Metastatic Liver Carcinoma in the Lung (tissue), 2 donors: ENCODE measurements around the gene LRP2.

DNA sequence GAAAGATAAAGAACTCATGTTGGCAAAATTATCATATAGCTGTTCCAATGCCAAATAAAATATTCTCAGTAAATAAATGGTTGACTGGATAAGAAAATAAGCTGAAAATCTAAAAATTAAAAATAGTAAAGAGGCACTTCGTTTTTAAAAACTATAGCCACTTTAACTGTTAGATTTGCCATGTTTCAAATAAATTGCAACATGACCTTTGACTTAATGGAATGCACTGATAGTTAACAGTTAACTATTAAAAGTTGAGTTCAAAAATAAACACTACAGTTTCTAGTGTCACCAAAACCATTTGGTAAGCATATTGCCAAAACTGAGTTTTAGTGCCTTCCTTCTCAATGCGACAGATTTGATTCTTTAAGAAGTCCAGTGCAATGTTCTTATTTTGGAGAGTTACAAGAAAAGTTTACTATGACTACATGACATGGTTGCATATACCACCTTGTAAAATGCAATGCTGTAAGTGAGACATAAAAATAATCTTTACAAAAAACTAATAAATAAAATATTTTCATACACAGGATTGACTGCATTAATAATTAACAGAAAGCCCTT lies 54.0 kb downstream of the GRB14 start:
- PRO-cap, 2 experiments = no peak in any of the 2 experiments

DNA sequence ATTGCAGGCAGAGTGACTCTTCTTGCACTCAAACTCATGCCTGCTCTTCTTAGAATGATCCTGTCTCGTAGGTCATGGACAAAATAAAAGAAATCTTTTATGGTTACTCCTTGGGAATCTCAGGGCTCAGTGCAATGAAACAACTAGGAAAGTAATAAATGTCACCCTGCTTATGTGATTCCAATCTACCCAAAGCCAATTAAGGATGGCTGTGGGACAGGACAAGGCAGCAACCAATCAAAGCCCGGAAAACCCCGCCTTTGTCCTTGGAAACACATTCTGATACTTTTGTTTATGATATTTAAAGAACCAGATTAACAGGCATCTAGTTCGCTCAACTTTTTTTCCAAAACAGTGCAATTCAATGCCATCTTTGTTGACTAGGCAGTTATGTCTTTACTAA lies 52.9 kb downstream of the GRB14 start:
- PRO-cap, 2 experiments = peak in 1 of 2 experiments; most common minus-strand start position 131 of the sequence (in 1)

DNA sequence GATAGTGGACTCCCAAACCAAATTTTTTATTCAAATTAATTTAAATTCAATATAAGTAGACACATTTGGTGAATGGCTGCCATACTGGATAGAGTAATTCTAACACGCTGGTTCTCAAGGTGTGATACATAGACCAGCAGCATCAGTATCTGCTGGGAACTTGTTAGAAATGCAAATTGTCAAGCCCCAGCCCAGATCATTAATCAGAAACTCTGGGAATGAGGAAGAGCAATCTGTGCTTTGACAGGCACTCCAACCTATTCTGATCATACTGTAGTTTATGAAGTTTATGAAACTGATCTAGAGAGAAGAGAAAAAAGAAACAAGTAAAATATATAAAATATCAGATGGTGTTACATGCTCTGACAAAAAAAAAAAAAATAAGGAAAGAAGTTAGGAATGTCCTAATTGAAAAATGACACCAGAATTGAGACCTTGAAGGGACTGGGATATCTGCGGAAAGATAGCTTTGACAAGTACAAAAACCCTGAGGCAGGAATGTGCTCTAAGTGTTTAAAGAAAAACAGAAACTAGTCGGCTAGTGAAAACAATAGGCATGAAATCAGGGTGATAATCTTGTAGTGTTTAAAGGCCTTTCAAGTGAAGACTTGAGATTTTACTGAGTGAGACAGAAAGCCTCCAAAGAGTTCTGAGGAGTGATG lies 107.6 kb downstream of the COBLL1 start:
- PRO-cap, 2 experiments = no peak in any of the 2 experiments

DNA sequence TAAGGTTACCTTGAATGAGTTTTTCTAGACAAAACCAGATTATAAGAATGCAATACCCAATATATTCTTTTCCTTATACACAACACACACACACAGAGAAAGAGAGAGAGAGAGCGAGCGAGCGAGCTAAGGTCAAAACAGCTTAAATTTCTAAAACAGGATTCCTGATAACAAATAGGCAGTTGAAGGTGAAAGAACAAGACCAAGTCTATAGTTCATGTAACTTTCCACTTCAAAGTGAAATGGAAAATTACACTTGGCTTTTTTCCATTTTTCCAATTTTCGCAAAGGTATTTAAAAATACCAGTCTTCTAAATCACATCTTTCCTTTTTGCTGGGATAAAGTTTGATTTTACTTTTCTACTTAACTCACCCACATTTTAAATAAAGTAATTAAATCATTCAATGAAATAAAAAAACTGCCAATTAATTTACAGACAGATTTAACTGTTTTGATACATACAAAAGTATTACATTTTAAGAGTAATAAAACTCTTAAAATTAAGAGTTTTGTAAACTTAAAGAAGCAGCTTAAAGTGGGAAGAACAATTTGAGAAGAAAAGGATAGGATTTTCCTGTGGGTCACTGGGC lies 98.8 kb downstream of the COBLL1 start:
- PRO-cap, 2 experiments = no peak in any of the 2 experiments

GRCh38 chr2:164779145-164779864 lies 62.3 kb downstream of the COBLL1 start:
- PRO-cap, 2 experiments = no peak in any of the 2 experiments

DNA sequence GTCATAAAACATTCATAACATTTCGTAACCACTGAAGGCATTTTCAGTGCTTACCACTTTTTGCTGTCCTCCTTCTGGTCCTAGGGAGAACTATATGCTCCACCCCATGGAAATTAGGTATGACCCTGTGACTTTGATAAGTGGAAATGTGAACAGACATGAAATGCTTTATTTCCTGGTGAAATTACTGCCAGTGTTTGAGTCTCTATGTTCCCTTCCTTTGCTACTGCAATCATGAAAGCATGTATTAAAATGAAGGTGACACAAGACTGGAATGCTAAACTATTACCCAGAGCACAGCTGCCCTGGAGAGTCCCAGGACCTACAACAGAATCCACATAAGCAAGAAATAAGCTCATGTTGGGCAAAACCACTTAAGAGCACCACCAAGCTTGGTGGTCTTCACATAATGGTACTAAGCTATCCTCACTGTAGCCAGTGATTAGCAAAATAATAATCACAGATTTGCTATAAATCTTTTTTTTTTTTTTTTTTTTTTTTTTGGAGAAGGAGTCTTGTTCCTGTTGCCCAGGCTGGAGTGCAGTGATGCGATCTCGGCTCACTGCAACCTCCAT lies 2.1 kb upstream of the COBLL1 start:
- PRO-cap, 2 experiments = no peak in any of the 2 experiments

GRCh38 chr2:165068104-165068379 lies 112.7 kb upstream of the SLC38A11 start:
- PRO-cap, 2 experiments = no peak in any of the 2 experiments

DNA sequence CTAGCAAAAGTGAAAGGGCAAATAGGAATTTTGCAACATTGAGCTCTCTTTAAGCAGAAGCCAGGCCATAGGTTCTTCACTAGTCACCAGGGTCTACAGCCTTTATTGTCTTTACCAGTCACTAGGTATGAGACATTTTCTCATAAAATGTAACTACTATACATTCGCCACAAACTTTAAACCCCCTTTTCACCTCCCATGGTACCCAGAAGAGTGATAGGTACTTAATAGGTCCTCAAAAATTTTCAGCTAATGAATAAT lies 37.4 kb downstream of the SCN1A start:
- PRO-cap, 2 experiments = no peak in any of the 2 experiments

- PRO-cap, 2 experiments = no peak in any of the 2 experiments
These were observed 82.8 kb downstream of the B3GALT1 start for GRCh38 chr2:167375641-167375903.

- PRO-cap, 2 experiments = no peak in any of the 2 experiments
These were observed 292.2 kb downstream of the STK39 start for GRCh38 chr2:167955039-167955792.

DNA sequence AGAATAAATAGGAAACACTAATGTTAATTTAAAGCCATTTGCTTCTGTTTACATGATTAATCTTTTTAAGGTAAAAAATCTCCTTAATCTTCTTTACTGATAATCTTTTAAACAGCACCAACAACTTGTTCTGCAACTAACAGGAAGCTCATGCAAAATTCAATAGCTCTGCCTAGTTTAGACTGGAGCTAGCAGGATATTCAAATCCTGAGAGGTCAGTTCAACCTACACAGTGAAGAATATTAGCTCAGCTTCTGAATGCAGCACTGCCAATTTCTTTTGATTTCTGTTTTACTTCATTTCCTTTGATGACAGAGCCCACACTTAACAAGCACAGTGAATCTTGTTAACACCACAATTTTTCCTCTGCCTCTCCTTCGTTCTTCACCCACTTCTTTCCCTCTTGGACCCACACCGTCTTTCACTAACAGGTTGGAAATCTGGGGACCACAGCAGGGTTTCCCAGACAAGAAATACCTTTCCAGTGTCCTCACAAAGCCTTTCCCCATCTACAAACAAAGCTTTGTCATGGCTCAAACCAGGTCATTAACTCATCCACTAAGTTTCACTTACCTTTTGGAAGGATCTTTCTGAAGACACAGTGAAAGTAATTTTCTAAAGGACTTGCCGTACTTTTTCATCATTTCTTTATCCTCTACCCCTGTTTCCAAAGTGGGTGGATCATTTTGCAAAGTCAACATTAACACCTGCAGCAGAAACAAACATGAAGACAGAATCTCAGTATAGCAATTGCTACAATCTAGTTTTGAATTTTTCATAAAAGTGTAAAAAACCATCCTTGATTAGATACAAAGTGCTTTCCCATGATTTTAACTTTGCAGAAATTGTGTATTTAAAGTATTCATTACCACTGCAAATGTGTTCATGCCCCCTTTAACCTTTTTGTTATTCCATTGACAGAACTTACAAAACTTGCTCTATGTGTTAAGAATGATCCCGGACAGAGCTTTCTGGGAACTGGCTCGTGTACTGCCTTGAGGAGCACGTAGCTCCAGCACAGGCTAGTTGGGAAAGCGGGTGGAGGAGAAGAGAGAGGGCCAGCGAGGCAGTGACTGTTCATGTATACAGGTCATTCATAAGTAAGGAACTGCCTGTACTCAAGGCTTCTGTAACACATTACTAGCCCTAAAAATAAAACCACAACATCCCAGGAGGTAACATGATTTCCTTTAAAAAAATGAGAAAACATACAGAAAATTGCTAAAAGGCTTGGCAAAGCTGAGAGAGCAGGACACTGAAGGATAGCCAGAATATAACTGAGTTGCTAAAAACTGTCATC lies 109.4 kb downstream of the STK39 start:
- PRO-cap, 2 experiments = no peak in any of the 2 experiments

GRCh38 chr2:168212716-168213234 lies 34.6 kb downstream of the STK39 start:
- PRO-cap, 2 experiments = no peak in any of the 2 experiments

GRCh38 chr2:168490408-168490798 lies 34.3 kb downstream of the CERS6 start:
- PRO-cap, 2 experiments = no peak in any of the 2 experiments

GRCh38 chr2:168493180-168493728 lies 37.2 kb downstream of the CERS6 start:
- PRO-cap, 2 experiments = no peak in any of the 2 experiments

DNA sequence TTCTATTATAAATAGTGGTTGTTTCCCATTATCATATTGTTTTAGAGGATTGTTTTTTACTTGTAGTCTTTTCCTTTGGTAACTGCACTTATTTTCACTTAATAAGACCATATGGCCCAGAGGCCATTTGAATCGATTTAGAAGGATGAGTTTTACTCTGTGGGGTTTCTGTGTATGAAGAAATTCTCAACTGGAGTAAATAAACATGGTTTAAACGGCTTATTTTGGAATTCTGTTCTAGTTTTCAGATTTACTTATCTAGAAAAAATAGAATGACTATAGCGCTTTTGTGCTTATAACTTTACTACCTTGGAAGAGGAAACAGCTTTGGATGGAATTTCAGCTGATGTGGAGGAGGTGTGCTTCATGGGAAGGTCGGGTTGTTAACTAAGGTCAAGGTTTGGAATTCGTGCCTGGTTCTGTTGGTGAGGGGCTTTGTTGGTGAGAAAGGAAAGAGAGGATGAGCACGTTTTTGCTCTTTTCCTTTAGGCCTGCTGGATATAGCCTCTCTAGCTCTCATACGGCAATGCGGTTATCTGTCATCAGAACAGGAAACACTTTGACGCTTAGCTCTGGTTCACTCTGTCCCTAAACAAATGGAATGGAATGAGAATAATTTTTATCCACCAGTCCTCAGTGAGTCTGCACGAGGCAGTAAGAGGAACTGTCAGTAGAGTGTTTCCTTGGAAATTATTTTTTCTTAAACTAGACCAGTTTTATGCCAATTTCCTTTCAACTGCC lies 169.9 kb upstream of the NOSTRIN start:
- PRO-cap, 2 experiments = no peak in any of the 2 experiments

DNA sequence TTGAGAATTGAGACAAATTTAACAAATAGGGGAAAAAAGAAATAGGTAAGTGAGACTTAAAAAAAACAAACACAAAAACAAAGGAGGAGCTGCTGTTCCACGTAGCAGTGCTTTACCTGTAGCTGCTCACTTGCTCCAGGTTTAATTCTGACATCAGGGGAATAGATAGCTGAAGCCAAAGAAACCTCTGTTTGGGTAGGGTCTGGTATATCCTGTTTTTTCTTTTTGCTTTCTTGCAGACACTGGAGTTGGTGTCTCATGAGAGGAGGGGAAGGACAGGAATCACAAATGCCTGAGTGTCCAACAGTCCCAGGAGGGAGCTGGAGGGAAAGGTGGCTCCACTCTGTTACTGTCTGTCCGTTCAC lies 152.4 kb upstream of the NOSTRIN start:
- PRO-cap, 2 experiments = no peak in any of the 2 experiments

DNA sequence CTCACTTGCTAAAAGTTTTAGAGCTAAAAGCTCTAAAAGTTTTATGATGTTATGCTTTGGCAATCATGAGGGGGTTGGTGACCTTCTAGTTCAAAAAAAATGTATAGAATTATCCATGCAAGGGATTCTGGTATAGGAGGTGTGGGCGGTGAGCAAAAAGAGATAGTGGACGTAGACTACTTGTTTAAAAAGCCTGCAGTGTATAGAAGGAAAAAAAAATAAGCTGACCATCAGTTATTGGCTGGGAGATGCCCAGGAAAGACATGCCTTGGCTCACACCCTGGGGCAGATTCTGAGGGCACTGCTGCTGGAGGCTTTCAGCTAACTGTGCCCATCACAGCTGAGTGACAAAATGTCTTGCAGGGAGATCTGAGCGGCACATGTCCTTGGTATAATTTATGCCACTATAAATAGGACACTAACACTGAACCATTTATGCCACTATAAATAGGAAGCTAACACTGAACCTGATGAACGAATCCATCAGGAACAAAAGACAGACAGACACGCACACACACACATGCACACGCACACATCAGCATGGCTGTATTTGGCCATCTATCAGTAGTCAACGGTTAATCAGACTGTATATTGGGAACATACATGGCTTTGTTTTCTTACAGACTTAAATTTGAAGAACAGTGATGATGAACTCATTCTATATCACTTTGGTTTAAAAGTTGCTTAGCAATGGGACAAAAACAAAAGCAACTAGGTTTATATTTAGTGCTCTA lies 68.2 kb upstream of the NOSTRIN start:
- PRO-cap, 2 experiments = no peak in any of the 2 experiments

- PRO-cap, 2 experiments = no peak in any of the 2 experiments
These were observed 1.9 kb downstream of the DHRS9 start for GRCh38 chr2:169071170-169071850.

- PRO-cap, 2 experiments = peak in 2 of 2 experiments; most common plus-strand start chr2:169362686 (in 2); most common minus-strand start chr2:169362534 (in 2)
These were observed at the start of gene LRP2 for GRCh38 chr2:169362293-169363022. TSS of gene LRP2 (minus strand) at chr2:169362534.

DNA sequence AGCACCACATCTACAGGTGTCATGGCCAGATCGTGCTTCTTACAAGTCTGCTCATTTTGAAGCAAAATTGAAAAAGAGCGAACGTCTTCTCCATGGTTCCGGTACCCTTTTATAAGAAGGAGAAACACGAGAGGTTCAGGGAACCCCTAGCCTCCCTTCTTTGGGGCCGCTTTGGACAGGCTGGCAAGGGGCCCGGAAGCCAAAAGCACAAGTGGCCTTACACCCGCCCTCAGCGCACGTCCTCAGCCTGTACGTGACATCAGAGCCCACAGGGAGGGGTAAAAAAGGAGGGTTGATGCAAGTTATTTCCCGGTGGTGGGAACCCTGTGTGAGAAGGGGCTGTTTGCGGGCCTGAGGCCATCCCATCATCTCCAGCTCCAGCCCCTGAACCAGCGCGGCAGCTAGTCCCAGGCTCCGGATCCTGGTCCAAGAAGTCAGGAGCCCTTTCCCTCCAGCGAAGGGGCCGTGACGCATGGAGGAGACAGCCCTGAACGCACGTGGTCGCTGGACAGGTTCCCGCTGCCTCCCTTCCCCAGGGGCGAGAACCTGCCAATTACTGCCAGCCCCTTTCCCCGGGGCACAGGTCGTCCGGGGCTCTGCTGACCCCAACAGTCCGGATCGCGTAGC lies 1.2 kb upstream of the LRP2 start:
- PRO-cap, 2 experiments = peak in 2 of 2 experiments; most common plus-strand start position 305 of the sequence (in 1); most common minus-strand start position 113 of the sequence (in 1)